ENCODE measurements around a stretch of chr9.

GRCh38 chr9:126615276-126615830 is 1.6 kb downstream of the LMX1B start:
- PRO-cap = no peak

DNA sequence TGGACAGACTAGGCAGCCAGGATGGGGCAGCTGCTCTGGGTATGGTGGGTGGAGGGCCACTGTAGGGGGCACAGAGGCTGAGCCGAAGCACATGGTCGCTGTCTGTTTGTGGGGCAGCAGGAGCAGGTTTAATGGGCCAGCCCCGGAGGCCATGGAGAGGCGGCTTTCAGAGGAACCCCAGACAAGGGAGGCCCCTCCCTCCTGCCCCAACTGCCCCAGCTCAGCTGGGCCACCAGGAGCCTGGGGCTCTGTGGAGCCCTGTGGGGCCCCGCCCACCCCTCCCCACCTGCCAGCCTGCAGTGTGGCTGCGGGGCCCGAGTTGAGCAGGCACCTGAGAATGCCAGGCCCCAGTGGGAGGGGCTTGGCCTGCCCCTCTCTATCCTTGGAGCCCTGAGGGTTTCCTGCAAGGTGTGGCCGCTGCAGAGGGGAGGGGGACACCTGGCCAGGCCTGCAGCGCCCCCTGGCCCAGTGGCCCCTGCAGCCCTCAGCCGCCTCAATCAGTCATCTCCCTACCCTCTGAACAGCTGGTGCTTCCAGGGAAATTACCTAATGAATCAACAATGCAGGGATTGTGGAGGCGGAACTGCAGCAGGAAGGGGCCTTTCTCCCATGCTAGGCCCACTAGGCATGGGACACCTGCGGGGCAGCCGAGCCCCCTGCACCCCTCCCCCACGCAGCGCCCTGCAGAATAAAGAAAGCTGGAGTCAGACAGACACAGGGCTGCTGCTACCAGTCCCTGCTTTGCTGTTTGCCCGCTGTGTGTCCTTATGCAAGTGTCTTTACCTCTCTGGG is 47.9 kb downstream of the LMX1B start:
- PRO-cap = no peak

- PRO-cap = no peak
These were observed 27.4 kb downstream of the ZBTB43 start for GRCh38 chr9:126832003-126832926.

DNA sequence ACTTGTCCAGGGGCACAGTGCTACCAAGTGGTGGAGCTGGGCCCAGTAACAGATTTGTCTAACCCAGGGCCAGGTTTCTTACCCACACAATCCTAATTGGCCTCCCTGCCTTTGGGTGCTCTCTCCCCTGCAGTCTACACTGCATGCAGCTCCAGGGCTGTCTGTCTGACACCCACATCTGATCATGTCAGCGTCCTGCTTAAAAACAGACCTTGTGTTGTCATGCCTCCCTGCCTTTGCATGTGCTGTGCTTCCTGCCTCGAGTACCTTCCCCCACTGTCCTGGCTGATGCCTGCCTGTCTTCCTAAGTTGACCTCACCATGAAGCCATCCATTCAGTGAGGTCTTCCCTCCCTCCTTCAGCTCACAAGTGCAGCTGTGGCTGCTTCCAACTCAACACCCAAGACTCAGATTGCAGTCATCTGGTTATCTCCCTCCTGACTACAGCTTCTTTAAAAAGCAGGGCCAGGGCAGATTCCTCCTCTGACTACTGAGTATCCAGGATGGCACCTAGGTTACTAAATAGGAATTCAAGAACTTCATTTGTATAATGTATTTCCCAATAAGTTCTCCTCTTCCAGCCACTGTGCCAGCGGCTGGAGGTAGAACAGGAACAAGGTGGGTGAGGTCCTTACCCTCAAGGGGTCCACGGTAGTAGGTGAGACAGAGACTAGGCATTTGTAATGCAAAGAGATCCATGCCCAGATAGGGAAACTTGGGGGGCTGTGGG is 5.4 kb downstream of the ANGPTL2 start:
- PRO-cap = no peak

- PRO-cap = no peak
These were observed 6.1 kb upstream of the ANGPTL2 start for GRCh38 chr9:127128223-127129265.

GRCh38 chr9:127263688-127264084 is 888 bp upstream of the GARNL3 start:
- PRO-cap = no peak

DNA sequence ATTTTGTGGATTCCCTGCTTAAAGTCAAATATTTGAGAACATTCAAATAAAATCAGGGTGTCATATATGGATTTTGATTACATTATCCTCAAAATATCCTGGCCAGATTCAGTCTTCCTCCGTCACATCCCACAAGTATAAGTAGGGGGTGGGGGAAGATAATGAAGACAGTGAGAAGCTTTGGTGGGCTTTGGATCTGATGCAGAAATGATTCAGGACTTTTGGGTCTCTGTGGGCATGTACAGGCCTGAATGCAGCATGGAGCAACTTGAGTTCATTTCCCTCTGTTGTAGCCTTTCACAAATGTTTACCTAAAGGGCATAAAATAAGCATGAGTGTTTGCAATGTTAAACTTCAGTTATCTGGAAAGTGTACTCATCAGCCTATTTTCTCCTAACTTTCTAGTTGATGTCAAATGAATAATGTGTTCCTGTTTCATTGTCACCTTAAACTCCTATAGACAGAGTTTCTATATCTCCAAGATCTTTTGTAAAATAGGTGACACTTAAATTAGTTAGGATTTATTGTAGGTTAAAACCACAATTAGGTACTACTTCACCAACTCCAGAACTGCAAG is 39.2 kb downstream of the GARNL3 start:
- PRO-cap = no peak

GRCh38 chr9:127450353-127451177 is 641 bp downstream of the RPL12 start:
- PRO-cap = unidirectional peak, plus-strand start at chr9:127450916; unidirectional peak, plus-strand start at chr9:127450976

GRCh38 chr9:127499909-127500242 is 48.6 kb downstream of the LRSAM1 start:
- PRO-cap = no peak

- PRO-cap = no peak
These were observed 55.7 kb downstream of the LRSAM1 start for GRCh38 chr9:127506927-127507521.

- PRO-cap = no peak
These were observed 55.2 kb downstream of the NIBAN2 start for GRCh38 chr9:127513786-127513985.

GRCh38 chr9:127523444-127523842 is 45.4 kb downstream of the NIBAN2 start:
- PRO-cap = no peak

DNA sequence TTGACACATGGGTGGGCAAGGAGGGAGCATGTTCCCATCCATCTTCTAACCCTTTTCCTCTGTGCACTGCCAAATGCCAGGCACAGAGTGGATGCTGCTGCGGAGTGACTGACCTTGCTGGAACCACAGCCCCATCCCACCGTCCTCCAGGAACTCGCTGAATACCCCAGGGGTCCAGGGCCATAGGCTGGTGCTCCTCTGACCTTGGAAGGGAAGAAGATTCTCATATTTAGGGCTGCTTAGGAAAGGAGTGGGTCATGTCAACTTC is 7.9 kb downstream of the NIBAN2 start:
- PRO-cap = no peak

GRCh38 chr9:127570508-127570876 is 1.6 kb upstream of the NIBAN2 start:
- PRO-cap = no peak

DNA sequence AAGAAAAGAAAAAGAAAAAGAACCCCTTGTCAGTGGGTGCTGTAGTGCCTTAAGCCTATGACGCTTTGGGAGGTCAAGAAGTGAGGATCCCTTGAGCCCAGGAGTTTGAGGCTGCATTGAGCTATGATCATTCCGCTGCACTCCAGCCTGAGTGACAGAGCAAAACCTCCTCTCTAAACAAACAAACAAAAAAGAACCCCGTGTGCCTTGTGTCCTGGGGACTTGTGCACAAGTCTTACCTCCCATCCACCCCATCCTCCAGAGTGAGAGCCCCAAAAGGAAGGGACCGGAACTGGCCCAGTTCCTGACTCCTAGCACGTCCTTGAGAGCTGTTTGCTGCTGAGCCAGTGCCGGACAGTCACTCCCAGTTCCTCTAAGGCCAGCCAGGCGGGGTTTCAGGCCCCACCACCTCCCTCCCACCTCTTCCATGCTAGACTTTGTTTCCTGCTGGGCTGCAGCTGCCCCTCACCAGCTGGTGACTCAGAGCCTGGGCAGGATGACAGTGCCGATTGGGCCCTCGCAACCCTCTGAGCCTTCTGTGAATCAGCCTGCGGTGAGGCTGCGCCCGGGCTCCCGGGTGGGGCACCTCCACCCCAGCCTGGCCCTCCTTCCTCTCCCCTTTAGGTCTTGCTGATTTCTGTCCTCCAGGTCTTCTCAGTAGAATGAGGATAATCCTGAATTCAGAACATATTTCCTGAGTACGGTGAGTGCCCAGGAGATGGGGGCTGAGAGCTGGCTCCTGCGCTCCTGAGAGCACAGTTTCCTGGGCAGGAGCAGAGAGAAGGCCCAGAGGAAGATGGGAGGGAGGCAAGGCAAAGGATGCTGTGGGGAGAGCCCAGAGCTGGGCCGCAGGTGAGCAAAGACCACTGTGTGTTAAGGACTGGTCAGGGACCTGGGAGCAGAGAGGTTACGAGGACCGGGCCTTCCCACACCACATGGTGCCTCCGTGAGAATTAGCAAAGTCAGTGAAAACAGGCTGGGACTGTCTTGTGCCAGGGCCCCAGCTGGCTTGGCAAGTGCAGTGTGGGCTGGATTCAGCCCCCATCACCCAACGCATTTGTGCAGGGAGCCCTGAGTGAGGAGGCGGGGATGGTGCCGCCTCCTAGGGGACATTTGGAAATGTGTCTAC is 10.2 kb upstream of the NIBAN2 start:
- PRO-cap = no peak

GRCh38 chr9:127716543-127717123 is 754 bp downstream of the TTC16 start:
- PRO-cap = no peak

DNA sequence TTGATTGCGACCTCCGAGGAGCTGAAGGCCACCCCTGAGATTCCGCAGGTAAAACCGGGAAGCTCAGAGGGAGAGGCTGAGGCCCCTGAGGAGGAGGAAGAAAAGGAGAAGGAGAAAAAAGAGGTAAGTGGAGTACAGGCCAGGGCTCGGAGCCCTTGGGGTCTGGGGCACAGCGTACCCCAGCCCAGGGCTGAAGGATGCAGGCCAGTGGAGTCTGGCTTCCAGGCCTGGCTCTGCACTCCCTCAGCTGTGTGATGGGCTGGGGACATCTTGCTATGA is 7.8 kb downstream of the TOR2A start:
- PRO-cap = no peak

- PRO-cap = no peak
These were observed 14.3 kb downstream of the FPGS start for GRCh38 chr9:127816739-127817578.

GRCh38 chr9:127829201-127829711 is 25.2 kb downstream of the ENG start:
- PRO-cap = no peak

GRCh38 chr9:127846281-127847442 is 7.8 kb downstream of the ENG start:
- PRO-cap = no peak

Measured in paraaortic lymph node (tissue), 1 donor.